ENCODE results near the gene RNF175.

- PRO-cap = no peak
These were observed 40.8 kb upstream of the TLR2 start for GRCh38 chr4:153643287-153643637.

DNA sequence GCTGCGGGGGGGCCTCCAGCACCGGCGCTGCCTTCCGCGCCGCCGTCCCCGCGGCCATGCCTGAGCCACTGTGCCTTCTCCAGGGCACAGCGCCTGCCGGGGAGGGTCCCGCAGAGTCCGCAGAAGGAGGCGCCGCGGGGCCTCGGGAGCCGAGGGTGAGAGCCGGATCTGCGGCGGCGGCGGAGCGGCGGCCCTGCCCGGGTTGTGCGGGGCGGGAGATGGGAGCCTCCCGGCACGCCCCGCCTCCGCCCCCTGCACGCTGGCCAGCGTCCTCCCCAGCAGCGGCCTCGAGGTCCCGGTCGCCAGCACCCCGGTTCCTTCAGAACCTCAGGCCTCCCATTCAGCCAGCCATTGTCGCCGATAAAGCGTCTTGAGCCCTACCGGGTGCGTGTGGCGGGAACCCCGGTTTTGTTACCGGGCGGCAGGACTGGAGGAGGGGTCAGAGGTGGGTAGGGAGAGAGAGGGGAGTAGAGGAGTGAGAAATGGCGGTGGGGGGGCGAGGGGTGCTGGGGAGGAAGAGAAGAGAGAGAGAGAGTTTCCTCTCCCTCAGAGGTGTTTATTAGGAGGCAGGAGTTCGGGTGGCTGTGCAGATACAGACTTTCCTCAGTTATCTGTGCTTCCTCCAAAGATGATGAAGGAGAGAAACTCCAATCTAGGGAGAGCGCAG, at the start of gene RNF175:
Gene RNF175, minus strand, starts transcription at position 220 of the 667 bp plus-strand sequence.
- PRO-cap = bidirectional peak, plus-strand start at position 255 of the sequence, minus-strand start at position 72 of the sequence; bidirectional peak, plus-strand start at position 325 of the sequence, minus-strand start at position 370 of the sequence

DNA sequence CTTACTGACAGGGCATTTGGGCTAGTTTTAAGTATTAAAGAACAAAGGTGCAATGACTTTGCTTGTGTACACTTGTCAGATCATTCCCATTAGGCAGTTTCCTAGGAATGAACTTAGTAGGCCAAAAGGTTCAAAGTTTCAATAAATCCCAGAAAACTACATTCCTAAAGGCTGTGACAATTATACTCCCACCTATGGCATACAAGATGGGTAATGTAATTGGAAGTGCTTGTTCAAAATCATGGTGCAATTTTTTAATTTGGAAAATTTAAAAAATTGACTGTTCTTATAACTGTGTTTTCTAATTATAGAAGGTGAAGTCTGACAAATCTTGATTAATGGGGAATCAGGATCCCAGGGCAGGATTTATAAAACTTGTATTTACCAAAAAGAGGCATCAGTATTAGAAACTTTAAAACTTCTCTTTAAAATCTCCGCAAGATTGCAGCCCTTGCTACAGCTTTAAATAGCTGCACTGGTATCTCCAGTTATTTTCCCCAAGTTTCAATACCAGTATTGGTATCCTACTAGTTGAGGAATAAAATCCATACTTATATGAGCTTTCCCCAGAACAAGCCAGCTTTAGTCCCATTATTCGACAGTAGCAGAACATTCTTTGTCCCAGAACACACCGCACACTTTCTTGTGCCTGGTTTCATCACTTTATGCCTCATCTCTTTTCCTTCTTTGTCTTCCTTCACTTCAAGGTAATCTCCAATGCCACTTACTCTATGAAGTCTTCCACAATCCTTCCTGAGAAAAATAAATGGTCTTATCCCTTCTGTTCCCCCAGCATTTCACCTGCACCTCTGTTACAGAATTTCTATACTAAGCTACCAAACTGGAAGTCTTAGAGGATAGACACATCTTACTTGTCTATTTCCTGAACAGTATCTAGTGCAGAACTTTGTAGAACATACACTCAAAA, 14.6 kb downstream of the PLRG1 start:
- PRO-cap = no peak

DNA sequence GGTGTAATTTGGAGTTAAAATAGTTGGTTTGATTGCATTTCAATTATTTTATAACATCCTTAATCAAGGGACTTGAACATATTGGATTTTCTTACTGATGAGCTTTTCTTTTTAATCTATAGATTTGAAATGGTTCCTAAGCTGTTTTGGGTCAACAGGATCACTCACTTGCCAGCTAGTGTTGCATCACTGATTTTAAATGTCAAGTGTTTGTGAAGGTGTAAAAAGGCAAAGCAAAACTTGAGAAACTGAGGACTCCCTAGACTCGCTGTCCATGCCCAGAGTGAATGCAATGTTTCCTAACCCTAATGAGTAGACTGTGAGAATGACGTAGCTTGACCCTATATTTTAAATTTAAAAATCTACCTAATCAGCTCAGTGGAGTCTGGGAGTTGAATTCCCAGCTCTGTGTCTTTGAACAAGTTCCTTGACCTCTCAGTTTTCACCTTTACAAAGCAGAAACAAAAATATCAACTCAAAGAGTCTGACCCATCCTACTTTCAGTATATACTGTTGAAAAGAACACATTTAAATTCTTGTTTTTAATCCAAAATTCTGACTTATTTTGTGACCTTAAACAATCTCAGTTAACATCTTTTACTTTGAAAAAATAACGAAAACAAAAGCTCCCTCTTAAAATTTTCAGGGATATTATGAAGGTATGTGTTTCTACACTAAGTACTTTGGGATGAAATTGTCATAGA, 2.4 kb downstream of the FGA start:
- PRO-cap = no peak

DNA sequence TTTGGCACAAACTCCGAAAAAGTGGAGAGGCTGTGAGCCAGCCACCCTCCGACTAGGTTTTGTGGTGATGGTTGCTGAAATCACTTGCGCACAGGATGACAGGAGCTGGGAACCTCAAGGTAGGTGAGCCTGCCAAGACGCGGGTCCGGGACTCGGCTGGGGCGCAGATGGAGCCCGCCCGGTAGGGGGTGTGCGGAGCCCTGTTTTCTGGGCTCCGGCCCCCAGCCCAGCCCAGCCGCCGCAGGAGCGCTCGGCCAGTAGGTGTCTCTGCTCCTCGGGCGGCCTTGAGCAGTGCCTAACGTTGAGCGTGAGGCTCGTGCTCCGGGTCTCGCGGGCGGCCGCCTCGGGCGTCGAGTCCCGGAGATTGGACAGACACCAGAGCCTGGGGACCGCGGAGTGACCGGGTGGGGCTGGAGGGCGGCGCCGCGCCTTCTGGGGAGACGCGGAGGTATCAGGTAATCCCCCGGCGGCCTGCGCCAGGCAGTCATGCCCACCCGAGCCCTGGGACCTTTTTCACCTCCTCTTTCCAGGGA, 14.3 kb upstream of the FGG start:
- PRO-cap = no peak

DNA sequence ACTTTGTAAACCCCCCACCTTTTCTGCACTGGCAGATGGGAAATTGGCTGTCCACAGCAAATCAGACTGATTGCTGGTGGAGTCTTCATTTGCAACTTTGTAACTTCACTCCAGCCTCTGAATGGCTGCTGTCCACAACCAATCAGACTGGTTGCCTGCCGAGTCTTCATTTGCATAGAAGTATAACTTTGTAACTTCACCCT, 46.1 kb upstream of the FGG start:
- PRO-cap = no peak

DNA sequence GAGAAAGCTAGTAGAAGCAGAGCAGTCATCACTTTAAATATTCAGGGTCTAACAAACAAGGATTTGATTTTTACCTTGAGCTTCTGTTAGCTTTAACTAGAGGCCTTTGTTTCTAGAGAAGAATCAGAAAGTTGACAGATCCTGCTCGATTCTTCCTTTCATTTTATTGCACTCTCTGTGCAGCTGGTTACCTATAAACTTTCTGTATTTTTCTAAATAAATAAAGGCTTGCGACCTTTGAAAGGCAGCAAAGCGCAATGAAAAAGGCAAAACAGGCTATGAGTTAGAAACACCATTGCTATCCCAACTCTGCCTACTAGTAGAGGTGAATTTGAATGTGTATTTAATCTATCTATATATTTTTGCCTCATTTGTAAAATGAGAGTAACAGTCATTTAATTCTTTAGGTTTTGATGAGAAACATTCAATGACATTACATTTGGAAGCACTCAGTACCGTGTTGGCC, 101.3 kb upstream of the NPY2R start:
- PRO-cap = no peak

- PRO-cap = no peak
These were observed 24.0 kb downstream of the MAP9 start for GRCh38 chr4:155352713-155353162.

- PRO-cap = no peak
These were observed 23.6 kb downstream of the MAP9 start for GRCh38 chr4:155353163-155353557.

DNA sequence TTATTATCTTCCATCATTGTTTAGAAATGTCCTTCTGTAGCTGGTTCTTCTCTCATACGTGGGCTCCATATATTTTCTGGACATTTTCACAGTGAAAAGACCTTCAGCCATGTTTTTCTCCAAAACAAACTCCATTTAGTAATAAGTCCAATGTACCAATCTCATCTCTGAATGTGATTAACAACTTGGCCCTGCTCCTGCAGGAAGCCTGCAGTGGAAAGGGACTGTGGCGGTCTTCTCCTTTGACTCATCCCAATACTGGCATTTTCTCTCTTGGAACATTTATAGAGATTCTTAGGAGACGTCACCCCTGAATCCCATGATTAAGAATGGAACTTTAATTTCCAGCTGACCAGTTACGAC, 96.6 kb upstream of the GUCY1A1 start:
- PRO-cap = no peak

DNA sequence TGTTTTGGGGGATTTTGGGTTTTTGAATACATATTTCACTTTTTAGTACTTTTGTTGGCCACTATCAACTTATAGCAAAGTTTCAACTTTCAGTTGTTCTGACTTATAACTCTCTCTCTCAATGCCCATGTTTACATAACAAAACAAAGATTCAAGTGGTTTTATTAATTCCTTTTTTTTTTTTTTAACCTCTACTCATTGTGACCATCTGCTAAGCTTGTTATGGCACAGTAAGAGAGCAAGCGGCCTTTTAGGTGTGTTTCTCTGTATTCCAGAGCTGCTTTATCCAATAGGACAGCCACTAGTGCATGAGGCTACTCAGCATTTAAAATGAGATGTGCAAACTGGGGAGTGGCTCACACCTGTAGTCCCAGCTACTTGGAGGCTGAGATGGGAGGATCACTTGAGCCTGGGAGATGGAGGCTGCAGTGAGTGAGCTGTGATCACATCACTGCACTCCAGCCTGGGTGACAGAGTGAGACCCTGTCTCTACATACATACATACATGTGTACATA, 20.0 kb downstream of the GUCY1B1 start:
- PRO-cap = no peak

DNA sequence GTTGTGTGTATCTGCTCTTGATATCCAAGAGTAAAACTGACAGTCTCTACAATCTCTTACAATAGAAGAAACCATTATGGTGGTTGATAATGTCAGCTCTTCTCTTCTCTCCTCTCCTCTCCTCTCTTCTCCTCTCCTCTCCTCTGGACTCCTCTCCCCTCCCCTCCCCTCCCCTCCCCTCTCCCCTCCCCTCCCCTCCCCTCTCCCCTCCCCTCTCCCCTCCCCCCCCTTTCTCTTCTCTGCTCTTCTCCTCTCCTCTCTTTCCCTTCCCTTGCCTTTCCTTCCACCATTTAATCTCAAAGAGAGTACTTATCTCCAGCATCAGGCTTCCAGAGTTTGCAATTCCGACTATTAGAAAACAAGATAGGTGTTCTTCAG, 6.2 kb downstream of the TDO2 start:
- PRO-cap = no peak

- PRO-cap = no peak
These were observed 361.7 kb downstream of the PDGFC start for GRCh38 chr4:156609900-156610336.

DNA sequence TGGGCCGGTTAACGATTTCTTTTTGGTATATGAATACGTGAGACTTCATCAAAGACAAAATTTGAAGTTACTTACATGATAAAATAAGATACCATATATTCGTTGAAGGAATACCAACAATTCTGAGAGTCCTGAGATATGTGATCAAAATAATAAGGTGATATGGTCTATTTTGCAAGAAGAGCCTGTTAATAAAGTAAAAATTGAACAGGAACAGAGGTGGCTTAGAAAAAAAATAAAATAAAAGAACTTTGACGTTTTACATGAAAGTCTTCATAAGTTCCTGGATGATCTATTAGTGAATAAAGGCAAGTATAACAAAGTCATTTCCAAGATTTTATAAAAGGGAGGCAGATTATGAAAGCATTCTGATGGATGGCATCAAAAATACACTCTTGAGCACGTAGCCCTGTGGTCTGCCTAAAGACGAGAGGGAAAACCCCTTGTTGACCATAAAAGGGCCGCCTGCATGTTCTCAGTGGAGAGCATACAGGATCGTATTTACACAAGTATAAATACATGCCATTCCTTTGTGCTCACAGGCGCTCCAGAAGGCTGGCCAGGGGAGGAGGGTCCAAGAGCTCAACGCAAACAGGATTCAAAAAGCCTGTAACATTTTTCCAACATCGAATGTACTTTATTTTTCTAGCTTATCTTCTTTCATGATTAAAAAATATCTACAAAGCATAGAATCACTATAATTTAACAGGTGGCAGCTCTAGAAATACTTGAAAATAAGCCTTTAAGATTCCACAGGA, 29.7 kb downstream of the PDGFC start:
- PRO-cap = no peak

DNA sequence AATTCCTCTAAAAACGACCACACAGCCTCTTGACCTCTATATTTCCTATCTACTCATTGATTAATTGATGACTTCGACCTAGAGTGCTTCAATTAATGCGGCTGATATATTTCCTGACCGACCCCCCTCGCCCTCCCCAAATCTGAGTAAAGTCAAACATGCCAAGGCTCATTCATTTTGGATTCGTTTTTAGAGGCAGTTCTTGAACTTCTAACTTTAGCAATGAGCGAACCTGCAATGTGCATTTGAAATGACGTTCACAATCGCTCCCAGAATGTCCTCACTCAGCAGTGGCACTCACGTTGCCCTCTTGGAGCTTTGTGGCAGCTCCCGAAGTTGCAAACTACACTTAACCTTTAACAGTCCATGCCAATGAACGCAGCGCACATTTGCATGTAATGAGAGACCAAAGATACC, 1.3 kb downstream of the PDGFC start:
- PRO-cap = no peak

- PRO-cap = no peak
These were observed 92.2 kb downstream of the TMEM144 start for GRCh38 chr4:158302458-158302926.

GRCh38 chr4:158796611-158797166, 27.9 kb downstream of the FNIP2 start:
- PRO-cap = no peak

GRCh38 chr4:158817712-158818456, 49.1 kb downstream of the FNIP2 start:
- PRO-cap = no peak

DNA sequence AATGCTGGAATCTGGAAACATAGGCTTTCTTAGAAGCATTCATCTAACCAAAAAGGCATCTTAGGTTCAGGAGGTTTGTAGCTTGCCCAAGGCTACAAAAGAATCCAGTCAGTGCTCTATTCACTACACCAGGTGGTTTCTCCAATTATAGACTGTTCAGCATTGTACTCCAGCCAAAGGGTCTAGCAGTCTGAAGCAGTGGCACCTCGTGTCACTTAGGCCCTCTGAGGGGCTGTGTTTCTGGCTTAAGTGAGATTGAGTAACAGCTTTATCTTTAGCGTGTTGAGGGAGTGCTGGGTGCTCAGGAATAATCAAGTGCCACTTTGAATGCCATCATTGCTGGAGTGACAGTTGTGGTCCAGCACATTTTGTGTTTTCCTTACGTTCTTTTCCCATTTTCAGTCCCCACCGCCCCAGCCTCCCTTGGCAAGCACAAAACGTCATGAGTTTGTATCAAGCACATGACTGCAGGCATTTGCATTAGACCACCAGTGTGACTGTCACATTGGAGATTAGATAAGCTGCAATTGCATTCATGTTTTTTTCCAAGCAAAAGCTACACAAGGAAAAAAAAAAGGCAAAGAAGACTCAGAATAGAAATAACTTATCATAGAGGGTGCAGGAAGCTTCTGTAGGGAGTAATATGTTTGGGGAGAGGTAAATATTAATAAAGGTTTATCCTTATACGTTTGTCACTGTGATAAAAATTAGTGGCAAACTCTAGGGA, 58.8 kb downstream of the FNIP2 start:
- PRO-cap = no peak

- PRO-cap = no peak
These were observed 18.3 kb downstream of the C4orf45 start for GRCh38 chr4:159016707-159017098.